ENCODE results near the genes STRN and HEATR5B.

DNA sequence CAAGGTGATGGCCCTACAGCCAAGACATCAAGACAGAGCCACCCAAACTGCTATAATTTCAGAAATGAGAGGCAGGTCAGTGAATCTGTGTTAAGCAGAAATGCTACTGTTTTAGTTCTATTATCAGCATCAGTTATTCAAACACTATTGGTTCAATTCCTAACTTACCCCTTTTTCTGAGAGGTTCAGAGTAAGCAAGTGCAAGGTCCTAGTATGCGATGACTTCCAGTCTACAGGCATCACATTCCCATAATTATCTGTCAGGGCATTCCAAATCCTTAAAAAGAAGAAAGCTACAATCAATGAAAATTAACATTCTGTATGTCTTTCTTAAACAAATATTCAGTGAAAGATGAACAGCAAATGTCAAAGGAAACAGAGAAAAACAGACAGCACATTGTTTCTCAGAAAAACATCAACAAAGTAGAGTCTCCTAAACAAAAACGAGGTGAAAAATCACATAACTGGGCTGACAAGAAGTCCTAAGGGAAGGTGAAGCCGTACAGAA, 7.2 kb downstream of the FEZ2 start:
- PRO-cap: no peak
- RAMPAGE, long total RNA: no peak

- PRO-cap: no peak
- RAMPAGE, long total RNA: no peak
Measured at GRCh38 chr2:36699004-36699322, 2.5 kb downstream of the VIT start.

DNA sequence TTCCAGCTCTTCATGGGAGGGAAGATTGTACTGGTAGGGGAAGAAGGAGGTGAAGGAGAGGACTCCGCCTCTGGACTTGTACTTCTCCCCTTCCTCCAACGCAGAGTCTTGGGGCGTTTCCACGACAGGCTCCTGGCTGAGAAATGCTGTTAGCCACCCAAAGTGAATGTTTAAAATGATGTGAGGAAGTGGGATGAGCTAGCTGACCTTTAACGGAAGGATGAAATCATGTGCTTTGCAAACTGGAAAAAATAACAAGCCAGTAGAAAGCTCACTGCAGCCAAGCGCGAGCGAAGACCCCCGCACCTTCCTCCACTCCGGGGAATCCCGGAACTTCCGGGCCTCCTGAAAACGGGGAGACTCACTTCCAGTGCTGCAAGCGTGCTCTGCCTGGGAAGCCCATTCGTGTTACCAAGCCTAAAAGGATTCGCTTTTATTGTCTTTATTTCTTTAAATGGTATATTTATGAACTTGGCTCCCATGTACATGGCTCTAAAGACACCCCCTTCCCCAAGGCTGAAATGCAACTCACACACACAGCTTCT, 85.8 kb downstream of the VIT start:
- PRO-cap: no peak
- RAMPAGE, long total RNA: no peak

DNA sequence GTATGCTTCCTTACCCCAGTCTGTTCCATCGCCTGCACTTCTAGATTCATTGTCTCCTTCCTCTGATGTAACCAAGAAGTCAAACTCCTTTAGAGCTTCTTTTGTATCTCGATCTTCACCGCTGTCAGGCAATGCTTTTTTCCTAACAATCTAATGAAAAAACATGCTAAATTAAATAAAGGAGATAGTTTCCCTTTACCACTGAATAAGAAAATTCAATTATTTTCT, 72.5 kb downstream of the STRN start:
- PRO-cap: no peak
- RAMPAGE, long total RNA: no peak

DNA sequence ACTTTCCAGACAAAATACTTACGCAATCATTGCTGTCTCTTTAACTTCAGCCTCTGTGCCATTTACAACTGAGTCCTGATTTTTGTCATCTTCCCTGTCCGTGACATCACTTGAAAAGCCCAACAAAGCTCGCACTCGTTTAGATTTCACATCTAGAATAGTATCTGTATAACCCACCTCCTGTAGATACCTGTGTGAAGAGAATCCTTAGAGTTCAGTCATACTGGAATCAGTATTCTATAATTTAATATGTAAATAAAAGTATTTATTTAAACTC, 63.8 kb downstream of the STRN start:
- PRO-cap: no peak
- RAMPAGE, long total RNA: no peak

- PRO-cap: unidirectional peak, plus-strand start at chr2:36966188; bidirectional peak, plus-strand start at chr2:36966973, minus-strand start at chr2:36966518
- RAMPAGE, long total RNA: no peak
Measured at GRCh38 chr2:36965585-36966750, at the start of gene STRN. Gene STRN (minus strand): TSS chr2:36966536.

GRCh38 chr2:37083657-37084879, at the start of gene HEATR5B:
Gene HEATR5B (minus strand): TSS chr2:37084372.
- PRO-cap: bidirectional peak, plus-strand start at chr2:37084536, minus-strand start at chr2:37084278
- RAMPAGE, long total RNA: start-site peak on the minus strand at chr2:37084329-37084367, 501 and 92 reads in 2 replicates; start-site peak on the plus strand at chr2:37084501-37084550, 356 and 93 reads in 2 replicates

DNA sequence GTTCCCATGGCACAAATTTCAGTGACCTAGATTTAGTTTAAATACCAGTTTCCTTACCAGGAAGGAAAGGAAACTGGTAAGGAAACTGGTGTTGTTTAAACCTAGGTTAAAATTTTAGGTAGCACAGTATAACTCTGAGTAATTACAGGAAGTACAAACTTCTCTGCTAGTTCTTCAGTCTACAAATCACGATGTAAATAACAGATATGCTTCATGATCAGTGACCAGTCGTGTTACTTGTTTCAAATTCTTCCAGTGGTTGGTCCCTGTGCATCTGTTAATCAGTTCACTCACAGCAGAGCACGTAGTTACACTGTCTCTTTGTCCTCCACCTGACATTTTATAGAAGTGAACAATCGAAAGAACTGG, 7.2 kb downstream of the EIF2AK2 start:
- PRO-cap: no peak
- RAMPAGE, long total RNA: no peak

GRCh38 chr2:37213646-37214127, 17.4 kb downstream of the CEBPZOS start:
- PRO-cap: no peak
- RAMPAGE, long total RNA: no peak

DNA sequence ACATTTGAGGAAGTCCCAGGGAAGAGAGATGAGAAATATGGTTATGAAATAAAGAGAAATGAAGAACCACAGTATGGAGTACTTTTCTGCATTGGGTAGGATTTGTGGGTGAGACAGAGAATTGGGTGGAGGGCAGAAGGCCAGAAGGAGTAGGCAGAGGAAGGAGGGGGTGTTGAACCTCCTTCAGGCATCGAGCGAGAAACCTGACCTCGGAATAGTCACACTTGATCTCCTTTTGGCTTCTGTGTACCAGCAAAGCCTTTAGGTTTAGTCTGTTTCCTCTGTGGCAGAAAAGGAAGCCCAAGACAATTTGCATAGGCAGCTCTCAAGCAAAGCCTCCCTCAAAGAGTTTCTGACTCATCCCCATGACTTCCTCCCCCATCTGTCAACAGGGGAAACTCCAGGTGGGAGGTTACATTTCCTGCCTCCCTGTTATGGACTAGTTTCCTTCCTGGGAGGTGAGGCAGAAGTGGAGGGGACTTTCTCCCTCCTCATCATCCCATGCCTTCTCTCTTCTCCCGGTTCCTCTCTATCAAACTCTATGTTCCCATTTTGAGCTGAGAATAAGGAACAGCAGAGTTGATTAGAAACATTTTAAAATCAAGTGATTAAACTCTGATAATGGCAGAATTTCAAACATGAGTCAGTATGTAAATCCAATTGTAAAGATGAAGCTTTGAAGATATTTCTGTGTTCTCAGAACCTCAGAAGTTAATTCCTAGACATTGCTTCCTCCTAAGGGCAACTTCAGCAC, 46.0 kb downstream of the QPCT start:
- PRO-cap: no peak
- RAMPAGE, long total RNA: no peak

- PRO-cap: no peak
- RAMPAGE, long total RNA: no peak
Measured at GRCh38 chr2:37454832-37455555, 110.6 kb downstream of the QPCT start.

DNA sequence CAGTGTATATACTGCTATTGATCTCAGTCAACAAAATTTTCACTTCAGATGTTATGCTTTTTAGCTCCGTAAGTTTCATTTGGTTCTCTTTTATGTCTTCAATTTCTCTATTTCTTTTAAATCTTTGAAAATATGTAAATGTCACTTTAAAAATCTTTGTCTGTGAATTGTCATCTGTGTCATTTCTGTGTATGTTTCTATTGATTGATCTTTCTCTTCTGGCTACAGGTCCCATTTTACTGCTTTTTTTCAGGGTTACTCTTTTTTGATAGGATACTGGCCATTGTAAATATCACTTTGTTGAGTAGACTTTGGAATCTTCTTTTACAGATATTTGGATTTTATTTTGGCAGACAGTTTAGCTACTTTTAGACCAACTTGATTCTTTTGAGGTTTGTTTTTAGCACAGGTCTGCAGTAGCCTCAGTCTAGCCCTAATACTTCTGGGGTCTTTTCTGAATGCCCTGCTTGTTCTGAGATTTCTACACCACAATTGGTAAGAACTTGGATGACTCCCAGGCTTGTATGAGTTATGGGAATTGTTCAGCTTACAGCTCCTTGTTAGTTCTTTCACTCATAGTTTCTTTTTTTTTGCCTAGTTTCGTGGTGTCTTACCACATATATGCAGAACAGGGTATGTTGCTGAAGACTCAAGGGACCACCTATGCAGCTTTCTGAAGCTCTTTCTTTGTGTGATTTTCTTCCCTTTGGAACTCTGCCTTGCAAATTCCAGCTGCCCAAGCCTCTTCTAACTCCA, 122.2 kb downstream of the QPCT start:
- PRO-cap: no peak
- RAMPAGE, long total RNA: no peak

- PRO-cap: no peak
- RAMPAGE, long total RNA: no peak
Measured at GRCh38 chr2:37569233-37569535, 102.3 kb downstream of the CDC42EP3 start.

DNA sequence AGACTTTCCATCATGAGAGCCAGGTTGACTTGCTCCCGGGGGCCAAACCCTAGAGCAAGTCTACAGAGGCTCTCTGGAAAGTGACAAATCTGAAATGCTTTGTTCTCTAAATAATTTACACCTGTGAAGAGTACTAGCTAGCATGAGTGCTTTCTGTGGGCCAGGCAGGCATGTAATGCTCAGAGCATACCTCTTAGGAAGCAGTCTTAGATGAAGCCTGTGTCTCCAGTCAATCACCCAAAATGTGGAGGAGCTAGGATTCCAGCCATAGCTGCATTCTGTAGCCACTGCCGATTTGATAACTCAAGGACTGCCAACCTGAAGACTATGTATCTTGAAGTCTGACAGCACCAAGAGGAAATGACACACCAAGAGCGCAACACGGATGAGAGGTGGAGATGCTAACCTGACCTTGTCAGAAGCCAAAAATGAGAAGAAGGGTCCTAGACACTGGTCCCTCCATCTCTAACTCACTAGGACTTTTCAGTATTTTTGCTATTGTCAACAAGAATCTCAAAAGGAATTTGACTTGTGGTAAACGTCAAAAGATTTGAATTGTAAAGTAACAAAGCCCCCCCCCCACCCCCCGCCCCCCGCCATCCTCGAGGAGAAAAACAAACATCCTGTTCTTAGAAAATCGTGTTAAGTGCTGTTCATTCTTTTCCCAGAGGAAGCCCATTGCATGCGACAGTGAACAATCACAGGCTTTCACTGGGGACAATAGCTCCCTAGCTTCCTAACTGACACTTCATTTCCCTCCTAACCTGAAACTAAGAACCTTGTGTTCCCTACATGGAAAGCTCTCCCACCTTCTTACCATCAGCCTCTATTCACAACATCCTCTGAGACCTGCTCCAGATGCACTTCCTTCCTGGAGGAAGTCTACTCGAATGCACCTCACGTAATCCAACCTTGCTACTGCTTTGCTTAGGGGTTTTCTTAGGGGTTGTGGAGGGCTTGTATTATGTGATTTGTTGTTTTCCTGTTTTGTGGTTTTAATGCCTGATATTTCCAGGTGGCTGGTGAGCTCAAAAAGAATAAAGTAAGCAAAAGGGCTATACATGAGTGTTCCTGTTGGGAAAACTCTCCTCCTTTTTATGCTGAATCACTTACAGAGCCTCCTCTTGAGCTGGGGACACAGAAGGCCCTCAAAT, 14.7 kb downstream of the CDC42EP3 start:
- PRO-cap: no peak
- RAMPAGE, long total RNA: no peak

- PRO-cap: no peak
- RAMPAGE, long total RNA: no peak
Measured at GRCh38 chr2:37671880-37672123, 360 bp upstream of the CDC42EP3 start.

DNA sequence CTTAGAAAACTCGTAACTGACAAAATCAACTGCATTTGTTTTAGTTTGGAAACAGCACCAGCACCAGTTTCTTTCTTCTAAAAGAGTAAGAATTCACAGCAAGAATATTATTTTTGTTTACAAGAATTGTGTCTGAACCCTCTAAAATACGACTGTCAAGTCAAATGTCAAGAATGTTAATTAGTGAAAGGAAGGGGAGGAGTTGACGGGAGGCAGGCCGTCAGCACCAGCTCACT, 94.5 kb upstream of the CDC42EP3 start:
- PRO-cap: no peak
- RAMPAGE, long total RNA: no peak

GRCh38 chr2:37795890-37796395, 124.5 kb upstream of the CDC42EP3 start:
- PRO-cap: no peak
- RAMPAGE, long total RNA: no peak

DNA sequence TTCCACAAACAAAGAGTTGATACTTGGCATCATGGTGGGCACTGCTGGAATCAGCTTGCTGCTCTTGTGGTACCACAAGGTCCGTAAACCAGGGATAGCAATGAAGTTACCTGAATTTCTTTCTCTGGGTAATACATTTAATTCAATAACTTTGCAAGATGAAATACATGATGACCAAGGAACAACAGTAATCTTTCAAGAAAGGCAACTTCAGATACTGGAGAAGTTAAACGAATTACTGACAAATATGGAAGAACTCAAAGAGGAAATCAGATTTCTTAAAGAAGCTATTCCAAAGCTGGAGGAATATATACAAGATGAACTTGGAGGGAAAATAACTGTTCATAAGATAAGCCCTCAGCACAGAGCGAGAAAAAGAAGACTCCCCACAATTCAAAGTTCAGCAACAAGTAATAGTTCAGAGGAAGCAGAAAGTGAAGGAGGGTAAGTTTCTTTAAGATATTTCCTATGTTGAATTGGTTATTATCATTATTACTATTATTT, 4.3 kb downstream of the RMDN2 start:
- PRO-cap: no peak
- RAMPAGE, long total RNA: no peak

DNA sequence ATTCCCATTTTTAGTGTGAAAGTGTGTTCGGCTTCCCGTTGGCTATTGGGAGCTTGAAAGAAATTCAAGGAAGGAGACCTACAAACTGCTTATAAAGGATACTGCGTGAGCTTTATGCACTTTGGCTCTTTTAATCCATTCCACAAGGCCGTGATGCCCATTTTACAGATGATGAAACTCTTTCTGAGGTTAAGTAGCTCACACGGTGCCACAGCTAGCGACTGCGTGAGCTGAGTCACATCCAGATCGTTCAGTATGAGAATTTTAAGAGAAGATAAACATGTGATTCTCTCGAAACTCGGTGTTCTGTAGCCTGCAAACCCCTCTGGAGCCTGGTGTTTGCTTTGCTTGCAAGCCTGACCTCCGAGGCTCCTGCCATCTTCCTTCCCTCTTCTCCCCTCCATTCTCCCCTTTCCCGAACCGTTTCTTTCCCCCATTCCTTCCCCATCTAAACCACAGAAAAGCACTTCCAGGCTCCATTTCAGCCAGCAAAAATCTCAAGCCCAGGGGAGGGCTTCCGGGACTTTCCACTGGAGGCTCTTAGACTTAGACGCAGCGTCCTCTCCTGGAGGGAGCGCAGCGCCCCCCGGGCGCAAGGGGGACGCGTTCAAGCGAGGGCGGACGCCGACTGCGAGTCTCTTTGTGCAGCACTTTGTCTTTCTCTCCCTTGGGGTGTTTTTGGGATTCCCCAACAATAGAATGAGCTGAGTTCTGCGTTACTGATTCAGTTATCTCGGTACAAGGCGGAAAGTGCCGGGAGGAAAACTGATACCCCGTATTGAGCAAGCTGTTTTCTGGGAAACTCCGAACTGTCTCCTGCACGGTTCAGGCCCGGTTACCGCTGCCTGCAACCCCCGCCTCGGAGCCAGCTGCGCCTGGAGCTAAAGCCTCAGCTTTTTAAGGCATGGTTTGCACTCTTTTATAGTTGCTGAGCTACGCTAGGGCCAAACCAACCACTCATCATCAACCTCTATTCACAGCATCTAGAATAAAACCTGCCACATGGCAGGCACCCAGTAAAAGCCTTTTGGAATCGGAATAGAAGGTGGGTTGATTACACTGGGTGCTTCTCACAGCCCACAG, 37.9 kb downstream of the CYP1B1 start:
- PRO-cap: no peak
- RAMPAGE, long total RNA: no peak

- PRO-cap: no peak
- RAMPAGE, long total RNA: no peak
Measured at GRCh38 chr2:38071035-38071377, 4.9 kb downstream of the CYP1B1 start.